Bronchus fibroblast of lung (primary cell): ENCODE data around the gene ZNF366.

GRCh38 chr5:69333679-69334002, 1.0 kb upstream of the CCDC125 start:
- RAMPAGE, long total RNA = no peak

DNA sequence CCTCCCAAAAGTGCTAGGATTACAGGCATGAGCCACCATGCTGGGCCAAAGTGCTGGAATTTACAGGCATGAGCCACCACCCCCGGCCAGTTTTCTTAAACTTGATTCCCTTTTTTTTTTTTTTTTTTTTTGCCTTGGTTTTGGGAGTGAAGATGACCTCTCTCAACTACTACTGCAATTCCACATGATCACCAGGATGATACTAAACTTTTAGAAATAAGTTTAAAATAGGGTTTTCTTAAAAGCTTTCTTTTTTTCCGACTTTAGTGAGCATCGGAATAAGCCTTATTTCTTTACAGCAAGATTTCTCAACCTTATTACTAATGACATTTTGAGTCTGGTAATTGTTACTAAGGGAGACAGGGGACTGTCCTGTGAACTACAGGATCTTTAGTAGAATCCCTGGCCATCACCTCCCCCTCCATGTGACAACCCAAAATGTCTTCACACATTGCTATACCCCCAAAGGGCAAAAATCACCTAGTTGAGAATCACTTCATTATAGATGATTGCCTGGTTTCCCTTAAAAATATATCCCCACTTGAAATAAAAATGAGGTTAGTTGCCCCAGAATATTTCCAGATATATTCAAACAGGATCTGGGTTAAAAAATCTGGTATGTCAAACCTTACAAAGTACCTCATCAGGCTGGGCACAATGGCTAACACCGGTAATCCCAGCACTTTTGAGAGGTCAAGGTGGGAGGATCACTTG, 7.3 kb downstream of the AK6 start:
- RAMPAGE, long total RNA = no peak

GRCh38 chr5:69413889-69414475, 934 bp upstream of the MARVELD2 start:
- RAMPAGE, long total RNA = no peak

DNA sequence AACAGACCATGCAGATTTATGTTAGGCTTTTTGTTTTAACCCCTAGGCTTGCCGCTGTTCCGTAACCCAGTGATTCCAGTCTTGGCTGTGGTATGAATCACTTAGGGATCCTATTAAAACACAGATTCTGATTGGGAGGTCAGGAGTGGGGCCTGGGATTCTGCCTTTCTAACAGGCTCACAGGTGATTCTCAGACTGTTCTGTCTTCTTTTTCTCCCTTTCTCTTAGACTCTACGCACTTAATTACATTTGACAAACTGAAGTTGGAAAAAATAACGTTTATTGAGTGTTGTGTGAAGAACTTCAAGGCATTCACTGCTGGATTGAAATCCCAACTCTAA, 2.6 kb downstream of the OCLN start:
- RAMPAGE, long total RNA = no peak

DNA sequence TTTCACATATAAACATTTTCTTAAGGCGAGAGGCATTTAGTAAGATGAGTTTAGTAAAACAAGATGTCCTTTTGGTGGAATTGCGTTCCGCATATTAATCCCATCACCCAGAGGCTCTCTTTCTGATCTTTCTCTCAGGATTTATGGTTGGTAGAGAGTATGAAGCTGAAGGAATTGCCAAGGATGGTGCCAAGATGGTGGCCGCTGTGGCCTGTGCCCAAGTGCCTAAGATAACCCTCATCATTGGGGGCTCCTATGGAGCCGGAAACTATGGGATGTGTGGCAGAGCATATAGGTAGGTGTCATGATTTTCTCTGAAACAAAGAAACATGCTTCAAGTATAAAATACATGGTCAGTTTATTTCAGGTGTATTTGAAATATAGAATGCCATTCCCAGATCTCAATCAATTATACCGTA, 61.8 kb downstream of the MCCC2 start:
- RAMPAGE, long total RNA = no peak

DNA sequence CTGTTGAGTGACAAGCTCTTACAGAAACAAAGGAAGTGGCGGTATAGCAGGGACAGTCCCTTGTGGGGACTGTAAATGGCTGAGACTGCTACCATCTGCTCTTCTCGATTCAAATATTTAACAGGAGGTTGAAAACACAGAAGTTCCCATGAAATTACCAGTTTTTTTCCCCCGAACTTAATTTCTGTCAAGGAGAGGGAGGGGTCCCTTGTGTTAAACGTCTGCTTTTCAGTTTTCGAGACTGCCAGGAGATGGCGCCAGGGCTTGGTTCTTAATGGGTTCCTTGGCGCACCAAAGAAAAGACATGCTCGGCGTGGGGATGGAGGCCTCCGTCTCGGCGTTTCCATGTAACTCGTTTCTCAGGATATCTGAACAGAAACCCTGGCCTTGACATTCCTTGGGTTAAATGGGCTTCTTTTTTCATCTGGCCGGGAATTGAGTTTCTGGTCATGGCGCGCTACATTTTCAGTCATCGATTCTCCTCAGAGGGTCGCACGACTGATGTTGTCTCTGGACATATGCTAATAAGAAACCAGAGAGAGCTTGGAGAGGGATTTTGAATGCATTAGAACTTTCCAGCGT, 63.9 kb downstream of the CARTPT start:
- RAMPAGE, long total RNA = no peak

DNA sequence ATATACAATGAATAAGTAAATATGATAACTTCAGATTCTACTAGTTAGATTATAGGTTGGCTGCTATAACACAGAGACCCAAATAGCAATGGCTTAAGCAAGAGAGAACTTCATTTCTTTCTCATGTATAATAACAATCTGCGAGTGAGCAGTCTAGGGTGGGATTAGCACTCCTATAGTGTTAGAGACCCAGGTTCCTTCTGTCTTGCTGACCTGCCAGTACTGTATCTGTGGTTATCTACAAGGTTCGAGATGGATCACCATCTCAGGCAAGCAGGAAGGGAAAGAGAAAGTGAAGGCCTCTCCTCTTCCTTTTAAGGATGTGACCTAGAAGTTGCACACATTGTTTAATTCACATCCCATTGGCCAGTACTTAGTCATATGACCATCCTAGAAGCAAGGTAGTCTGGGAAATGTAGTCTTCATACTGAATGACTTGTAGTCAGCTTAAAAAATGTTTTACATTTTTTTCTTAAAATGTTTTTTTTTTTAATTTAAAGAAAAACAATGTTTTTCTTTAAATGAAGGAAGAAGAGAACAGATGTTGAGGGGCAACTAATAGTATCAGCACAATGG, 168.6 kb downstream of the CARTPT start:
- RAMPAGE, long total RNA = no peak

- RAMPAGE, long total RNA = no peak
These were observed 172.6 kb downstream of the CARTPT start for GRCh38 chr5:71891719-71892023.

GRCh38 chr5:72109544-72110216, 2.4 kb downstream of the MAP1B start:
- RAMPAGE, long total RNA = no peak

- RAMPAGE, long total RNA = no peak
These were observed 31.6 kb downstream of the MAP1B start for GRCh38 chr5:72138783-72139446.

GRCh38 chr5:72141423-72141776, 34.1 kb downstream of the MAP1B start:
- RAMPAGE, long total RNA = no peak

DNA sequence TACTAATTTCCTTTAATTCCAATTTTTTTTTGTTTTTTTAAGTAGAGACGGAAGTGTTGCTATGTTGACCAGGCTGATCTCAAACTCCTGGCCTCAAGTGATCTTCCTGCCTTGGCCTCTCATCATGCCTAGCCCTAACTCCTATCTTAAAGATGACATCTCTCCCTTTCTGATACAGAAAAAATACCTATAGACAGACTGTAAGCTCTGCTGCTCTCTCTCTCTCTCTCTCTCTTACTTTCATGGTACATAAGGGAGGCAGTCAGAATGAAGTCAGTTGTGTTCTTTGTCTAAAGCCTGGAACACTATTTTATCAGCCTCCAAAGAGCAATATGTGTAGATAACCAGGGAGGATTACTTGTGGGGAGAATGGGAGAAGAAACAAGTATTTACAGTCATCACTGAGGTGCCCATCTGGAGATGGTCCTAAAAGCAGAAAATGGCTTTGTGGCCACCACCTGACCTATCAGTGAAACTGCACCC, 75.3 kb downstream of the MRPS27 start:
- RAMPAGE, long total RNA = no peak

DNA sequence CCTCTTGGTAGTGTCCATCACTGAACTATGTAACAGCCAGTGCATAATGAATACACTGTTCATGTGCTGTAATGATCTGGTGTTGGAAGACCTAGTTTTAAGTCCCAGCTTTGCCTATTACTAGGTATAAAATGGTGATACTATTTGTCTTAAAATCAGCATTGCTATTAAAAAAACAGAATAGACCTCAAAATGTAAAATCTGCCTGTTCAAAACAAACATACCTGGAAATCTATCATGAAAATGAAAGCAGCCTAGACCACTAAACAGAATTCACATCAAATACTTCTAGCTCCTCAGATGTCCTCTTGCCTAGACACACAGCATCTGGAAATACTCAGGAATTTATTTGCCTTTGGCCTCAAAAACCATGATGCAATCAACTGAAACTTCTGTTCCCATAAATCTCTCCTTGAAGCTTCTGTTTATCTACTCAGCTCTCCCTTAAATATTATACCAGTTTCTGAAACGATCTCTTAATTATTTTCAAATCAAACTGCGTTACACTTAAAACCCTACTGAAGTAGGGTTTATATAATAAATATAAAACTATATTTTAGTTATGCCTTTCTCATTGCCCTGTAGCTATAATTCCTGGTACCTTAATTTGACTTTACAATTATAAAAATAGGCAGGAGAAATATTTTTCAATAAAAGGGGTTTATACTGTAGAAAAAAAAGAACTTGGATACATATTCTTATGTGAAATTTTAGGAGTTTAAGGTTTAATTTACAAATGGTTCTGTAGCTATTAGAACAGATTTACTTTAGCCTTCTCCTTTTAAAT, 38.0 kb downstream of the MRPS27 start:
- RAMPAGE, long total RNA = no peak

GRCh38 chr5:72290305-72291282, 29.4 kb downstream of the MRPS27 start:
- RAMPAGE, long total RNA = no peak

DNA sequence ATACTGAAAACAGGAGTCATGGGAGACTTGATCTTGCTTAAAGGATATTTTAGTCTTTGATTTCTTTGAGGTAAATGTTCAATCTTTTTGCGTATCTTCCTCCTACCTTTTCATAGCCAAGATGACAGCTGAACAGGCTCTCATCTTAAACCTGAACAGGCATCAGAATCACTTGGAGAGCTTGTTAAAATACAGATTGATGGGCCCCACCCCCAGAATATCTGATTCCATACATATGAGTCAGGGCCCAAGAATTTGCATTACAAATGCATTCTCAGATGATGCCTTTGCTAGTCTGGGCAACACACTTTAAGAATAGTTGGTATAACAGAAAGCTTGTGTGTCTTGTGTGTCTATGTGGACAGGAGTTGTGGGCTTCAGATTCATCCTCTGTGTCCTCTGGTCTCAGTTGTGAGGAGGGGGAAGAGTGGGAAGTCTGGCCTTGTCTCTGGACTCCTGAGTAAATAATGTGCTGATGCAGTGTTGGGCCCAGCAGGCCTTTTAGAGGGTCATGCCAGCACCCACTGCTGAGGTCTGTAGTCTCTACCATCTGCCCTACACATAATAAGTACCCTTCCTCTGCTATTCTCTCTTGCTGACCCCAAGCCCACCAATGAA, 43.0 kb downstream of the PTCD2 start:
- RAMPAGE, long total RNA = no peak

DNA sequence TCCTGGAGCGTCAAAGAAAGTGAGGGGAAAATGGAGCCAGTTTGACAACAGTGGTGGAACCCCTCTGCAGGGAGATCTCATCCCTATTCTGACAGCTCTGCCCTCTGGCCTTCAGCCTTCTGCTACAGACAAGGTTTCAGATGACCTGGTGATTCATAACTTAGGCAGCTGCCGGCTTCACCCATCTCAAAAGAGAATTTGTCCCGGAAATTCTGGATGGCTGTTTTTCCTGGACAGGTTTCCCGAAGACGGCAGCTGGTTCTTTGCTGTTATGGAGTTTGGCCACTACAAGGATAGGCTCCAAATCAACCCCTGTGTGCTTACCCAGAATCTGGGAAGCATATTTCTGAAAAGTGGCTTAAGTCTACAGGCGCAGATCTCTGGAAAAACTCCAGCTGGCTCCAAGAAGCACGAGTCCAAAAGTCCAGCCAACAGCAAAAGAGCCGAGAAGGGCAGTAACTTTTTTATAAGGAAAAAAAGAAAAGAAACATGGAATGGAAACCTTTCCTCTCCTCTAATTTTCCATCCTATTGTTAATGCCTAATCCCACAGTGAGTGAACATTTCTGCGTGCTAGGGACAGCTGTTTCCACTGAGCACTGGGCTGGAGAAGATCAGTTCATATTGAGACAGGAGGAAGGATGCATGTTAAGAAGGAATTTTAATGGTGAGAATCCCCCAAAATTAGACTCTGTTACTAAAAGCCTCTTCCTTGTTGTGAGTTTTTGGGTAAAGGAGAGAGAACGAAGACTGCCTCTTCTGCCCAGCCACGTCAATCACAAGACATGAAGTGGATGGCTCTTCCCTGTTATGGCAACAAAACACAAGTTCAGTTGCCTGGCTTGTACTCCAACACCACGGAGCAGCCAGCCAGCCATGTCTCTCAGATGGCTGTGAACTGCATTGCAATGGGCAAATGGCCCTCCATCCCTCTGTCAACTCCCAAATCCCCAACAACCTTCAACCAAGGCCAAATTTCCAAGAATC, 54.4 kb downstream of the ZNF366 start:
- RAMPAGE, long total RNA = no peak

- RAMPAGE, long total RNA = no peak
These were observed at the start of gene ZNF366 for GRCh38 chr5:72506569-72507519. ZNF366 (minus strand) TSS chr5:72507410.

GRCh38 chr5:72507589-72507903, 336 bp upstream of the ZNF366 start:
- RAMPAGE, long total RNA = no peak

GRCh38 chr5:72509178-72509771, 2.1 kb upstream of the ZNF366 start:
- RAMPAGE, long total RNA = no peak

- RAMPAGE, long total RNA = no peak
These were observed 988 bp upstream of the TNPO1 start for GRCh38 chr5:72815488-72815858.